ENCODE measurements around the gene TEX44.

DNA sequence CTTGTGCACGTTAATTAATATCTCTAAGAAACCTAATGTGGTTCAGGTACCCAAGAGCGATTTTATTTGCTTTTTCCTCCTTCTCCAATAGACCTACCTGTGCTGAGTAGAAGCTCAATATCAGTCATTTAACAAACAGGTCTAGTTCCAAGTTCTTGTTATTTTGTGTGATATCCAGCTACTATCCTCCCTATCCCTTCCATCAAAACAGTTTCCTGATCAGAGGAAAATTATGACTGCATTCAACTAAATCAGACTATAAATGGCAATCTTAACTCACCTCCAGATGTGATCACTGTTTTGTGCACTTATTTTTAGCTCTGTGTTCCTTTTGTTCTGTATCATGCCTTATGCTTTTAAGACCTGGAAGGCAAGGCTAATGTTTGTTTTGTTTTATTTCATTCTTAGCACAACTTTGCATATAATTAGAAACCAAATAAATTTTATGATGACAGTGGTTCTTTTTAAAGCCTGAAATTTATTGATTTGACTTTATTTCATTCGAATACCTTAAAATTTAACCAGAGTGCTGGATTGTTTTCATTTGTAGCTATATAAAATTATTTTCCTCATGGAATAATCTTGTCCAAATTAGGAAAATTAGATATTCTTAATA lies 17.0 kb downstream of the HTR2B start:
- RAMPAGE, long total RNA, result no peak
- RRBS, result no CpG with 5 or more reads among the region's 3 CpGs

DNA sequence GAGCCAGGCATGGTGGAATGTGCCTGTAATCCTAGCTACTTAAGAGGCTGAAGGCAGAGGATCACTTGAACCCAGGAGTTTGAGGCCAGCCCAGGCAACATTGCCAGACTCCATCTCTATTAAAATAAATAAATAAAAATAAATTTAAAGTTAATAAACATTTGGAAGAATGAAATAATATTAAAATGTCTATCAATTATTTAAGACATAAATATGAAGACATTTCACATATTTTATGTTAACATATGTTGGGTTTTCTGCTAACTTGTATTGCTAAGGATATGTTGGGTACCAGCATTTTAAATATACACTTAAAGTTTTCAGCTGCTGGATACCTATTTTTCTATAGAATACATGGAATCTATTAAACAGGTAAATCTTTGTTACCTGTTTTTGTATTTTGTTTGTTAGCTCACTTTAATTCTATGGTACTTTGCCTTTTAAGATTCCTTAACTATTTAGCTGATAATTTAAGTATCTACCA lies 3.6 kb downstream of the HTR2B start:
- RAMPAGE, long total RNA, result no peak

DNA sequence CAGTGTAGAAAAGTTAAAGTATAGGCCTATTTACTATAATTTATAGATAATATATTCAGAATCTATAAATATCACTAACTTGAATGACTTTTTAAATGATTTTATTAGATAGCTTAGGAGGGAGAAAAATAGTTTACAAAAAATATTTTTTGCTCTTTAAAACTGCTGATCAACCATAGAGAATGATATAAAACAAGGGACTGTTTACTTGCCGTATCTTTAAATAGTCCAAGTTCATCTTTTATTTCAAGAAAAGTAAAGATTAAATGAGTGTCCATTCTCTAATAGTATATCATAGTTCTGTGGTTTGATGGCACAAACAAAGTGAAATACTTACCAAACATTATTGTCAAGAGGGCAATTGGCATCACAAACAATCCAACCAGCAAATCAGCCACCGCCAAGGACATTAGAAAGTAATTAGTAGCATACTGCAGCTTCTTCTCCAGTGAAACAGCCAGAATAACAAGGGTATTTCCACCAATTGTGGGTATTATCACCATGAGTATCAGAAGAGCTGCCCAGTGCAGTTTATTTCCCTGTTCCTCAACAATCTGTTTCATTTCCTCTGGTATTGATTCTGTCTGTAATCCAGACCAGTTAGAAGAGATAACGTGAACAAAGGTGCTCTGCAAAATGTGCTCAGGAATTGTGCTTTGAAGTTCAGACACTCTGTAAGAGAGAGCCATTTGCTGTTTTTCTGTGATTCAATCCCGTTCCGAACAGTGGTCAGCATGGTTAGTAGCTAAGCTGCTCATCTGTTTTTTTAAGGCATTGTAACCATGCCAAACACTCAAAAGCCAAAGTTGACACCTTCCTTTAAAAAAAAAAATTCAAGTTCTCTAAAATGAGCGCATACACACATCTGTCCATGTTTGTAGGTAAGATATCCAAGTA lies 1.5 kb downstream of the HTR2B start:
- RAMPAGE, long total RNA, result no peak
- RRBS, result no CpG with 5 or more reads among the region's 6 CpGs

GRCh38 chr2:231222496-231222828 lies 24.0 kb downstream of the ARMC9 start:
- RAMPAGE, long total RNA, result no peak
- RRBS, result no CpG with 5 or more reads among the region's 2 CpGs

GRCh38 chr2:231241707-231242638 lies 43.5 kb downstream of the ARMC9 start:
- RAMPAGE, long total RNA, result no peak
- RRBS, result no CpG with 5 or more reads among the region's 10 CpGs

DNA sequence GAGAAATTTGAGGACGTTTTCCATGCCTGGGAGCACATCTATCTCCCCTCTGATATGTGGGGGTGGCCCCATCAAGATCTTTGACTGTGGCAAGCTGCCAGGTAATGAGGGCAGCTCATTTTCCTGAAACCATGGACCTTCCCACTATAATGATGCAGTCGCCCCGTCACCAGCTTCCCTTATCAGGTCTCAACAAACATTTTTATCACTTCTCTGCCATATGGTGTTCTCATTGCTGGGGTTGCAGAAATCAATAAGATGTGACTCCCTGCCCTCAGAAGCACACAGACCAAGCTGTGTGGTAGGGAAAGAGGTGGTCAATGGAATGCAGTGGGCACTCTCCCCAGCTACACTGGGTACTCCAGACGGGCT lies 48.4 kb upstream of the B3GNT7 start:
- RAMPAGE, long total RNA, result no peak
- RRBS, result no CpG with 5 or more reads among the region's 4 CpGs

DNA sequence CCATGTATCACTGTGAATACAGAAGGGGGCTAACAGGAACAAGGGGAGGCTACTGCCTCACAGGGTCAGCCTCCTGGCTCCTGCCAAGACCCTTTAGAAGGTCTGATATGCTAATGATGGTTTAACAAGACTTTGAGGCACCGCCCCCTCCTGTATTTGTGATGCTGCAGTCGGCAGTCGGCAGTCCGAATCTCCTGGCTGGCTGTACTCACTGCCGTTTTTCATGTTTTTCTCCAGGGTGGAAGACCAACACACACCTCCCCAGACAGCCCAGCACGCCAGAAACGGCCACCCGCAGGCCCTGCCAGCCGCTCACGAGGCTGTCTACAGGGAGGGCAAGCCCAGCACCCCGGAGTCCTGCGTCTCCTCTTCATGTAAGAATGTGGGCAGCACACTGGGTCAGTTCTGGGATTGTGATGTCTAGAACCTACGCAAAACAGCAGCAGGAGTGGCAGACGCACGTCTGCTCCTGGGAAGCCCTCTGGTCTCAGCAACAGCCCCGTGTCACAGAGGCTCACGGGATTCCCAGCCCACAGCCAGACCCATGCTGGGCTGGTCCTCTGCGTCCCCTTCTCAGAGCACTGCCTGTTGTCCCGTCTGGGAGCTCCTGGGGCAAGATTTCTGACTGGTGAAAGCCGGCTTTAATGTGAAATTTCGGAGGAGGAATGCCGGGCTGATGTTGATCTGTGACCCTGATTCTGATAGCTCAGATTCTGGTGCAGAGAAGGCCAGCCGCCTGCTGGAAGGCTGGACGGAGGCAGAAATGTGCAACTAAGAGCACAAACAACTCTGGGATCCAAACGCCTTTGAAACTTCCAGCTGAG lies 39.7 kb upstream of the B3GNT7 start:
- RAMPAGE, long total RNA, result no peak
- RRBS, result no CpG with 5 or more reads among the region's 25 CpGs

DNA sequence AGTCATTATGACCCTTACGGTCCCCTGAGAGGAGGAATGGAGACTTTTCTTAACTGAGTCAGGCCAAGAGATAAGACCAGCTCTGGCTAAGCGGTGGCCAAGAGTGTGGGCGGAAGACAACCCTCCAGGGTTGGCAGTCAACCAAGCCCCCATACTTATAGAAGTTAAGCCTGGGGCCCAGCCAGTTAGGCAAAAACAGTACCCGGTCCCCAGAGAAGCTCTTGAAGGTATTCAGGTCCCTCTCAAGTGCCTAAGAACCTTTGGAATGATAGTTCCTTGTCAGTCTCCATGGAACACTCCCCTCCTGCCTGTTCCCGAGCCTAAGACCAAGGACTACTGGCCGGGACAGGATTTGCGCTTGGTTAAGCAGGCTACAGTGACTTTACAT lies 8.2 kb downstream of the B3GNT7 start:
- RAMPAGE, long total RNA, result no peak
- RRBS, result no CpG with 5 or more reads among the region's 7 CpGs

DNA sequence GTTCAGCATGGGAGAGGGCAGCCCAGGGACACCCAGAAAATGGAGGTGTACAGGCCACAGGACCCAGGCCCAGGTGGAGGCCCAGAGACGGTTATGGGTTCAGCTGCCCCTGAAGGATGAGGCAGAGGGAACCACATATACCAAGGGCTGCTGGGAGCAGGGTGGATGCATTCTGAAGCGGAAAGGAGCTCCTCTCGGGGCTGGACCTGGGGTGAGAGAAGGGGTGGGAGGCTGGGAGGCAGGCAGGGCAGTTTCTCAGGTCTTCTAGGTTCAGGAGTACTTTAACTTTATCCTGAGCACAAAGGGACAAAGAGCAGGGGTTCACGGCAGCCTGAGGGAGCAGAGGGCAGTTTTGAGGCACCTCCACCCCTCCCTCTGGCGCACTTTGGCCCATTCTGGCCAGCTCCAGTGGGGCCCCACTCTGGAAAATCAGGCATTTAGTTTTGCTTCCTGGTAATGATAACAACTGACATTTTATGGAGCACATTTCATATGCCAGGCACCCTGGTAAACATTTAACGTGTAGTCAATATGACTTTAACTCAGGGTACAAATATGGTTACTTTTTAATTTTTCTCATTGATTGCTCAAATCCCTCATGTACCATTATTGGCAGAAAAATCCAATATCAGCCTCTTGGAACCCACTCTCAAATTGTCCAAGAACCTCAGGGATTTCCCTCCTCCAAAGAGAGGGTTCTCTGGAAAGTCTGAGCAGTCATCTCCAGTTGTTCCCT lies 14.3 kb downstream of the B3GNT7 start:
- RAMPAGE, long total RNA, result no peak
- RRBS, result no CpG with 5 or more reads among the region's 6 CpGs

DNA sequence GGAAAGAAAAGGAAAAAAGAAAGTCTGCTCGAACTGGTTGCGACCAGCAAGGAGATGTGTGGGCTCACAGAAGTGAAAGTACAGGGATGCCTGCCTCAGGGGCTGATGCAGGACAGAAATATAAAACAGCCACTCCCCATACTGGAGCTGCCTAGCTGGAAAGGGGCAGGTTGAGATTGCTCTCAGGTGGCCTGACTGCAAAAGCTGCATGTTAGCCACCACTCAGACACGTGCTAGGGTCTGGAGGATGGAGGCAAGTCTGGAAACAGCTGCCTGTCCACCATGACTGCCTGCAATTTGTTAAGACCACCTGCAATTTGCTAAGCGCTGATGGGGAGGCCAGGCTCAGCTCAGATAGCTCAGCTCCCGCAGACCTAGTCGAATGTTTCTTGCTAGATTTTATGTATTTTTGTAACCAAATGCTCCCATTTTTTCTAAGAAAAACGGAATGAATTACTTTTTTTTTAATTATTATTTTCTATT lies 18.0 kb downstream of the B3GNT7 start:
- RAMPAGE, long total RNA, result no peak
- RRBS, result no CpG with 5 or more reads among the region's 7 CpGs

DNA sequence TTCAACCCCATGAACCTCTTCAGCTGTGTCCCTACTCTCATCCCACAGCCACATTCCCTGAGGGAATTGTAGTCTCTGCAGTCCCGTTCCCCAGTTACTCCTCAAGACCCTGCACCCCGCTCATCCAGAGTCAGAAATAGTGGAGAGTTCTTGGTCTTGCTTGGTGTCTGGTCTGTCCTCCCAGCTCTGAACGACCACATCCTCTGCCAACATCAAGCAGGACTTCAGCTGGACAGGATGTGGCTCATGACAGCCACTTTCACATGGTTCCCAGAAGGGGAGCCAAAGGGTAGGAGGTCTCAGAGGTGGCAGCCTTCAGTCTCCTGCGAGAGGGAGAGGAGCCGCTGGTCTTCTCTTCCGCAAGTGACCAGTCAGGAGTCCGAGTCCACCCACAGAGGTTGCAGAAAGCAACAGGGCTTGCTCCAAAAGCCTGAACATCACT lies 29.8 kb downstream of the B3GNT7 start:
- RAMPAGE, long total RNA, result no peak
- RRBS, result no CpG with 5 or more reads among the region's 7 CpGs

DNA sequence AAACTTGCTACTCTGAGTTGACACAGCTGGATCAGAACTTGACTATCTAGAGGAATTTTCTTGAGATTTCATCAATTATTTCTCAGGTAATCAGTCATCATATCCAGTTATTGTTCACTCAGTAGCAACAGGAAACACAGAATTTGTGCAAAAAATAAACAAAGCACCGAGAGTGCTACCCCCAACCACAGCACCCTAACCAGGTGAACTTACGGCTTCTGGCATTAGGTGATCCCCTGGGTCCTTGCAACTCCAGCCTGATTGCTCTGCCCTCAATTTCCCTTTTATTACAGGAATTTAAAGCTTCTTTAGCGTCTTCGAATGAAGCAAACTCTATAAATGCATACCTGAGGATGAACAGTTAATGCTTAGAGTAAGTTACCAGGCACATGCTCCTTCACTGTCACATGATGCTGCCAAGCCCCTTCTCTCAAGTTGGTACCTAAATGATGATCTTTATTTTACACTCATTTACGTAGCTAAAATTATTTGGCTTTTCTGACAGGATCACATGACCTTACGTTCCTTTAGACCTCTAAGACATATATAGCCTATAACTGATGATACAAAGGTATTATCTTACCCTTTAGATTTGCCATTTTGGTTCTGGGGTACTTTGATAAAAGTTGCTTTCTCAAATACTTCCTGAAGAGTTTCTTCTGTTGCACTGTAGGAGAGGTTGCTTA lies 7.7 kb downstream of the NCL start:
- RAMPAGE, long total RNA, result no peak
- RRBS, result no CpG with 5 or more reads among the region's 6 CpGs

DNA sequence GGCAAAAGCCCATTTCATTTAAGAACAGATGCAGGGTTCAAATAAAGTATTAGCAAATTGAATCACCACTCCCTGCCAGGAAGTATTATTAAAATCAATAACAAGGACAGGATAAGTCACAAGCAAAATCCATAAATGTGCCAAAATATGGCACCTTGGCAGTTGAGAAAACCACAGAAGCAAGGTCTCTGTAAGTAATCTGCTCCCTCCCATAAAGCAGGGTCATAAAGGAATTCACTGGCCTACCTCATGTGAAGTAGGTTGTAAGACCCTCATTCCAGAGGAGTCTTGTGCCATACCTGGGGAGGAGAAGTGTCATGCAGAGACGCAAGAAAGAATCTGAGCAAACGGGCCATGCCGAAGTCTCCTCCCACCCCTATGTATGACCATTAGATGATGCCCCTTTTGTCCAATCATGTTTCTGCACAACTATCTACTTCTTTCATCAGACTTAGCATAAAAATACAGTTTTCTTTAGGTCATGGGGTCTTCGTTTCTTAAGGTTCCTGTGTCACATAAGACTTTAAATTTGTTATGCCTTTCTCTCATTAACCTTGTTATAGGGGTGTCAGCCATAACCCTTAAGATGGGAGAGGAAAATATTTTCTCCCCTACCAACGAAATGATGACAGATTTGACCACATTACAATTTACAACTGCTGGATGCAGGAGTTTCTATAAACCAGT lies 14.6 kb downstream of the NMUR1 start:
- RAMPAGE, long total RNA, result no peak
- RRBS, result no CpG with 5 or more reads among the region's 5 CpGs

DNA sequence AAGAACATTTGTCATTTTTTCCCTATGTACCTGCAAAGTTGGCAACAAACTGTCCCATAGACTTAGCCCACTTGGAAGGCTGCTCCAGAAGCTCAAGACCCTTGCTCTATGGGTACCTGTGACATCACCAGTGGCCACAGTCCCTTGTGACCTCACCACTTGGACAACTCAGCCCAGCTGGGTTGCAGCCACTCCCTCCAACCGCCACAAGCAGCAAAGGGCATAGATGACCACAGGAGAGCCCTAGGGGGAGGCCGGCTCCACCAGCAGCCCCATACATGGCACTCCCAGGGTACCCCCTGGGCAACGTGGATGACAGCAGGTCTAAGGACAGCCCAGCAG lies at the start of gene TEX44:
TEX44 (plus strand) TSS at position 191 of the 342 bp plus-strand sequence.
- RAMPAGE, long total RNA, result no peak
- RRBS, result no CpG with 5 or more reads among the region's 3 CpGs

DNA sequence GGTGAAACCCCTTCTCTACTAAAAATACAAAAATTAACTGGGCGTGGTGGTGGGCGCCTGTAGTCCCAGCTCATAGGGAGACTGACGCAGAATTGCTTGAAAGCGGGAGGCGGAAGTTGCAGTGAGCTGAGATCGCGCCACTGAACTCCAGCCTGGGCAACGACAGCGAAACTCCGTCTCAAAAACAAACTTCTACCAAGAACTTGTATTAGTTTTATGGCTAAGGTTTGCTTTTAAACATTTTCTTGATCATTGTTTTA lies 46.9 kb upstream of the PTMA start:
- RAMPAGE, long total RNA, result no peak
- RRBS, result no CpG with 5 or more reads among the region's 10 CpGs

DNA sequence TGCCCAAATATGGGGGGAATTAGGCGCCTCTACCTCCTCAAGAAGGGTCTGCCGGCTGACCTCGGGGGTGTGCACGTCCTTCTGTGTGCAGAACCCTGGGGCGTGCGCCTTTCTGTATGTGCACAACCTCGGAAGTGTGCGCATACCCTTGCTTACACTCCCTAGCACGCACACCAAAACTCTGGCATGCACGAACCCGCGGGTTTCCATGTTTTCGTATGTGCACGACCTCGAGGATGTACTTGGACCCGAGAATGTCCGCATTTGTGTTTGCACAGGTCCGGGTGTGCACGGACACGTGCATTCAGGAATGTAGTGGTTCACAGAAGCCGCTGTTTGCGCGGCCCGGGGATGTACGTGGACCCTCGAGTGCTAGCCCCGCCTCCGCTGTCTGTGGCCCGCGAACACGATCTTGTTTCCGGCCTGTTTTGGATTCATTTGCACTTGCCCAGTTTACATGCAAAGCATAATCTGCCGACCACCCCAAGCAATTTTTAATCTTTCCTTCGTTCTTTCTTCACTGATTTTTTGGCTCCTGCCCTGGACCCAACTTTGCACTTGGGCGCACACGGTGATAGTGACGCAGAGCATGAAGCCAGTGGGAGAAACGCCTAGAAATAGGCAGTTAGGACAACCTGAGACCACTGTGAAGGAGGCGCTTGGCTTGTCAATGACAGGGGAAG lies 45.5 kb upstream of the PTMA start:
- RAMPAGE, long total RNA, result no peak
- RRBS, result 94% methylated on average over 15 of the region's 39 CpGs

- RAMPAGE, long total RNA, result no peak
- RRBS, result 1% methylated on average over 77 of the region's 123 CpGs
These were observed 674 bp downstream of the PTMA start for GRCh38 chr2:231708754-231709643.

GRCh38 chr2:231782322-231782934 lies 1.3 kb upstream of the PDE6D start:
- RAMPAGE, long total RNA, result no peak
- RRBS, result no CpG with 5 or more reads among the region's 3 CpGs

- RAMPAGE, long total RNA, result no peak
- RRBS, result no CpG with 5 or more reads among the region's 3 CpGs
These were observed 172.3 kb downstream of the DIS3L2 start for GRCh38 chr2:232133881-232134229.

DNA sequence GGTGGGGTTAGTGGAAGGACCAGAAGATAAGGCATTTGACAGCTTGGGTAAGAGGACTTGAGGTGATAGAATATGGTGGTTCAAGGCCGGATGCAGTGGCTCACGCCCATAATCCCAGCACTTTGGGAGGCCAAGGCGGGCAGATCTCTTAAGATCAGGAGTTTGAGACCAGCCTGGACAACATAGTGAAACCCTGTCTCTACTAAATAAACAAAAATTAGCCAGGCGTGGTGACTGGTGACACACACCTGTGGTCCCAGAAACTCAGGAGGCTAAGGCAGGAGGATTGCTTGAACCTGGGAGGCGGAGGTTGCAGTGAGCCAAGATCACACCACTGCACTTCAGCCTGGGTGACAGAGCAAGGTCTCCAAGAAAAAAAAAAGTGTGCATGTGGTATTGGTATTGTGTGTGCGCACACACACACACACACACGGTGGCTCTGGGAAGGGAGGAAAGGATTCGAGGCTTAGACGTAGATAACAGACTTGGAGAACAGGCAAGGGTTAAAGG lies 173.0 kb downstream of the DIS3L2 start:
- RAMPAGE, long total RNA, result no peak
- RRBS, result no CpG with 5 or more reads among the region's 9 CpGs

Data from cardiac muscle cell (in vitro differentiated cells and primary cell).